SEM (cell line): Measurements from ENCODE around the gene ANAPC5.

GRCh38 chr12:120253353-120253848 lies 12.1 kb downstream of the PXN start:
- PRO-cap: no peak

DNA sequence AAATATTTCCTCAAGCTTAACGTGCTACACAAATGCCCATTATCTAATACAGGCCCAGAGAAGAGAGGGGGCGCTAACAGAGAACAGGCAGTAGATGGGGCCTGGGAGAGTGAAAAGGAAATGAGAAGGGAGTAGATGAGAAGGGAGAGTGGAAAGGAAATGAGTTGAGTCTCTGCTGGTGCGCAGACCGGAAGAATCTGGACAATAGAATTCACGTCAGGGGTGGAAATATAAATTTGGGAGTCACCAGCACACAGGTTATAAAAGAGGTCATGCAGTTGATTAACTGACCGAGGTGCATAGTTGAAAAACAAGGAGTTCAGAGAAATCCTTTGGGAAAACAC lies 10.7 kb downstream of the PXN start:
- PRO-cap: no peak

- PRO-cap: no peak
These were observed 1.2 kb downstream of the PXN start for GRCh38 chr12:120264064-120265075.

- PRO-cap: no peak
These were observed 6.8 kb downstream of the GATC start for GRCh38 chr12:120452947-120453482.

DNA sequence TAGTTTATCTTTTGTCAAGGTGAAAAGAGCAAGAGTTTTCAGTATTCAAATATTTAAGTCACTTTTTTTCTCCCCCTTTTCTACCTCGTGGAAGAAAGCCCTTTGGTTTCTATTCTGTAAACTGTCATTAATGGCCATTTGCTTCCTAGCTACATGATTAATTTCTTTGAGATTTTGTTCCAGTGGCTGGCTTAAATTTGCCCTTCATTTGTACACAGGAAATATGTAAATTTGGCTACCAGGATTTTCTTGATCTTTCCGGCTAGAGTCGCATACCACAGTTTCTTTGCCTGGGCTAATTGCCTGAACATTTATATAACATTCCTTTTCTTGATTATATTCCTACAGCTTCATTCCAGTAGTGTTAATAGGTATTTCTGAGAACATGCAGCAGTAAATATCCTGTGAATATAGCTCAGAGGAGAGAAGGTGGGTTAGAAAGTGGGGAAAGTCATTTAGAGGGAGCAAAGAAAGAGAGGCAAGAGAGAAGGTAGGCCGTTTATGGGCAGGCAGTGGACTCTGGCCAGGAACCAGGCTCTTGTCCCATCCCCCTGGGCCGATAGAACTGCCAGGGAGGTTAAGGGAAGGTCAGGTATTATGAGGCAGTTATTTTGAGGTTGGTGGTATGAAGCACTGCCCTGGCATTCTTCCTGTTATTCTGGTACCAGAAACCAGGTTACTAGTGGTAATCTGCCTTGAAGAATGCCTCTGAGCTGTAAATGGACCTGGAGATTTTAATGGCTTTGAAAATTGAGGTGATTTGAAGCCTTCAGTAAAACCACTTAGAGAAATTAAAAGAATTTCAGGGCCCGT lies 4.2 kb downstream of the RNF10 start:
- PRO-cap: no peak

GRCh38 chr12:120556654-120557671 lies 22.8 kb downstream of the RNF10 start:
- PRO-cap: no peak

GRCh38 chr12:120561249-120561762 lies 19.9 kb downstream of the POP5 start:
- PRO-cap: no peak

DNA sequence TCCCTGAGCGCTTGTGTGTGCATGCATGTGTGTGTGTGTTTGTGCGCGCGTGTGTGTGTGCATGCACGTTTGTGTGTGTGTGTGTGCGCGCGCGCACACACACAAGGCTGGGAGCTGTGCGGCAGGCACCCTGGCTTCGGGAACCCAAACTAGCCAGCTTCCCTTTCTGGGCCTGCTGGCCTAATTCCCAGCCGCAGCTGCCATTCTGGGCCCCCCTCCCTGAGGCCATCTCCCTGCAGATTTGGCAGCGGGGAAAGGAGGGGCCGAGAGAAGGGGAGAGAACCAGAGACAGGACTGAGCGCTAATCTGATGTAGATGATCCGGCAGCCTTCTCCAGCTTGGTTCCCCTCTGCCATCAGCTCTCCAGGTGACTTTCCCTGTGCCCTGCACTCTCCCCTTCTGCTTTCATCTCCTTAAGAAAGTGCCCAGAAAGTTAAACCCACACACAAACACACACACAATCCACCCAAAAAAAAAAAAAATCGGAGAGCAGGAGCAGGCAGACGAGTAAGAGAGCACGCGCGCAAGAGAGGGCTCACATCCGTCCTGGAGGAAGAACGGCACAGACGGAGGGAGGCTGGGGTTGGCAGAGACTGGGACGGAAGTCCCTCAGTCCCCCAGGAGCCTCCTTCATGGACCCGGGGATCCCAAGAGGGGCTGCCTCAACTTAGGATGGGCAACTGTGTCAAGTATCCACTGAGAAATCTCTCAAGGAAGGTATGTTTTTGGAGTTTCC lies 9.7 kb downstream of the CABP1 start:
- PRO-cap: no peak

DNA sequence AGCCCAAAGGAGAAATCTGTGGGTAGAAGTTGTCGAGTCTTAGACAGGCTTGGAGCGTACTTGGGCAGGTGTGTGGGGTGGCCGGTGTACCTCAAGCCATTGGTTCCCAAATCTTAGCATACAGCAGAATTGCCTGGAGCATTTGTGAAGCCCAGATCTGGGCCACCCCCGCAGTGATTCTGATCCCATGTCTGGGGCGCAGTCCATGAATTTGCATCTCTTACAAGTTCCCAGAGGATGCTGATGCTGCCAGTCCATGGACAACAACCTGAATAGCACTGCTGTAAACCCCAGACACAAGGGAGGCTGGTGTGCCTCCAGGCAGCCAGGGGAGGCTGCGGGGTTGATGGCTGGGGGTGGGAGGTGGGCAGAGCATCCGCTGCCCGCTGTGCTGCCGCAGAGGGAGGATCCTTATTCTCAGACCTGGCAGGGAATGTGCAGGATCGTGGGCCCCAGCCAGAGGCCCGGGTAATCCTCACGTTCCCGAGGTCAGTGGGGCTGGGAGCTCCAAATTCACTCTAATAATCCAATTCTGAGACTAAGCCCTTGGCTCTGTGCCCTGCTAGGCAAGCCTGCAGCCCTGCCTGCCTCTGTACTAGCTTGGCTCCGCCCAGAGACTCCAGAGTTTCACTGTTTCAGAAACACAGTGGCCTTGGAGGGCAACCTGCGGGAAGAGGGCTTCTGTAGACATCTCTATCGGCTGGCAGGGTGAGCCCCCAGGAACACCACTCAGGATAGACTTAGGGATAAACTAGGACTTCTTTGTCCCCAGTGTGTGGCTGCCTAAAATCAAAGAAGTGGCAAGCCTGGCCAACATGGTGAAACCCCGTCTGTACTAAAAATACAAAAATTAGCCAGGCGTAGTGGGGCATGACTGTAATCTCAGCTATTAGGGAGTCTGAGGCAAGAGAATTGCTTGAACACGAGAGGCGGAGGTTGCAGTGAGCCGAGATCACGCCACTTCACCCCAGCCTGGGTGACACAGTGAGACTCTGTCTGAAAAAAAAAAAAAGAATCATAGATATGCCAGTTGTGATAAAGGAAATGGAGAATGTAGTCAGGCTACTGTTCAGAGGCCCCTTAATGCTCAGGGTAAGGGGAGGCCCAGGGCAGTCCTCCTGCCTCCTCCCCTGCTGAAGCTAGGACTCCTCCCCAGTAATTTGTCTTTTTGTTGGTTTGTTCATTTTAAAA lies 17.8 kb upstream of the MLEC start:
- PRO-cap: bidirectional peak, plus-strand start at position 638 of the sequence, minus-strand start at position 540 of the sequence; bidirectional peak, plus-strand start at position 1,029 of the sequence, minus-strand start at position 837 of the sequence

DNA sequence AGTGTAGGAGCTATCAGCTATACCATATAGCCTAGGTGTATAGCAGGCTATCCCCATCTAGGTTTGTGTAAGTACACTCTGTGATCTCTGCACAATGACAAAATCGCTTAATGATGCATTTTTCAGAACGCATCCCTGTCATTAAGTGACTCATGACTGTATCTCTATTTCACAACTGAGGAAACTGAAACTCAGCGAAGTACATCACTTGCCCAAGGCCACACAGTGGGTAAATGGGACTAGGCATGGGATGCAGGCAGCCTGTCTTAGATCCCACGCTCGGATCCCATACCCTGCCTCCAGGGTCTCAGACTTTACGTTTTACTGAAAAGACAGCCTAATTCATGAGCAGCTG lies 2.5 kb upstream of the MLEC start:
- PRO-cap: unidirectional peak, plus-strand start at position 221 of the sequence

GRCh38 chr12:120693791-120694471 lies 7.0 kb downstream of the MLEC start:
- PRO-cap: no peak

GRCh38 chr12:120761218-120761998 lies 35.8 kb downstream of the ACADS start:
- PRO-cap: no peak

- PRO-cap: no peak
These were observed 41.6 kb downstream of the ACADS start for GRCh38 chr12:120766912-120767868.

- PRO-cap: unidirectional peak, plus-strand start at chr12:120903631; bidirectional peak, plus-strand start at chr12:120904137, minus-strand start at chr12:120904147
These were observed 640 bp downstream of the SPPL3 start for GRCh38 chr12:120903233-120904203.

- PRO-cap: bidirectional peak, plus-strand start at chr12:121352611, minus-strand start at chr12:121352440
These were observed at the start of gene ANAPC5 for GRCh38 chr12:121351741-121352983. Gene ANAPC5 (minus strand): TSS chr12:121352411.

DNA sequence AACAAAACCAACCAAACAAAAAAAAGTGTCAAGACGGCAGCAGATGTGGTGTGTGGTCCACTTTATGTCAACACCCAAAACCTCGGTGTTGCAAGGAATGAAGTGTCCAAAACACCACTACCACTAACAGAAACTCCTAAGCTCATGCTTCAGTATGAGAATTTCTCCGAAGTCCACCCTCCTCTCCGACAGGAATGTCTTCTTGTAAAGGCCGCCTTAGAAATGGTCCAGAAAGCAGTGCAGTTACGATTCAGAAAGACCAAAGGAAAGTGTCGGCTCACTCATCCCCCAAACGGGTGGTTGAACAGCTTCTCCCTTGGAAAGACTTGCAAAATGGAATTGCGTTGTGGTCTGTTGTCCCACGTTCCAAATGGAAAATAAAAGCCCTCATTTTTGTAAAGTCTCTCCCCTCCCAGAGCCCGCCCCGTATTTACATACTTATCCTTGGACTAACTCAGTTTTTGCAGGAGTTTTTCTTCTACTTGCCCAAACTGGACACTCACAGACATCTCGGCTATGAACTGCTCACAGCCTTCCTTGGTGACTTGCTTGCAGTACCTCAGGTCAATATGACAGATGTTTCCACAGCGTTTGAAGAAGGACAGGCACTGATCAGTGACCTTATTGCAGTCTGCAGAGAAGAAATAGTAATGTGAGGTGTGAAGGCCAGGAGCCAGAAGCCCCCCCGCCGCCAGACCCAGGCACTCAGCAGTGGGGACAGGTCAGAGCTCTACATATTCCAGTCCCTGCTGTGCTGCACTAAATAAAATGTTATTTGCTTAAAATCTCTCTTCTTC lies 30.1 kb downstream of the RNF34 start:
- PRO-cap: no peak

DNA sequence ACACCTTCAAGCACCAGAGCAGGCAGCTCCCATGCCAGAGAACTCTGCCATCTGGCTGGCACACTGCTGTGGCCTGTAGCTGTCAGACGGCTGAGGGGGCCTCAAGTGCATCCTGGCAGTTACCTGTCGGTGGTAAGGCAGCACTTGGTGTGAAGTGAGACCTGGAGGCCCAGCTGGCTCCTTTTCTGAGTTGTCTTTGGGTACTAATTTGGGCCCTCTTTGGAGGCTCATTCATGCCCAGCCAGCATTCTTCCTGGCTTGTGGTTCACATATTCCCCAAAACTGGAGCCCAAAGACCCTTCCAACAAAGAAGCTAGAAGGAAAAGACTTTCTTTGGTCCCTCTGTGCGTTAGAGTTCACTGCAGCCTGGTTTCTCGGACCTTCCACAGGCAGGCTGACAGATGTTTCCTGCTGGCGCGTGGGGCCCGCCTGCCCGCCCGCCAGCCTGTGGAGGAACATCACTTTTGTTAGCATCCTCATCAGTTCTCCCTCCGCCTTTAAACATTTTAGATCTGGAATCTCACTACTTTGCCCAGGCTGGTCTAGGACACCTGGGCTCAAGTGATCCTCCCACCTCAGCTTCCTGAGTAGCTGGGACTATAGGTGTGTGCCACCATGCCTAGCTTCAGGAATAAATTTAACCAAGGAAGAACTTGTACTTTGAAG lies 33.1 kb downstream of the RNF34 start:
- PRO-cap: no peak

DNA sequence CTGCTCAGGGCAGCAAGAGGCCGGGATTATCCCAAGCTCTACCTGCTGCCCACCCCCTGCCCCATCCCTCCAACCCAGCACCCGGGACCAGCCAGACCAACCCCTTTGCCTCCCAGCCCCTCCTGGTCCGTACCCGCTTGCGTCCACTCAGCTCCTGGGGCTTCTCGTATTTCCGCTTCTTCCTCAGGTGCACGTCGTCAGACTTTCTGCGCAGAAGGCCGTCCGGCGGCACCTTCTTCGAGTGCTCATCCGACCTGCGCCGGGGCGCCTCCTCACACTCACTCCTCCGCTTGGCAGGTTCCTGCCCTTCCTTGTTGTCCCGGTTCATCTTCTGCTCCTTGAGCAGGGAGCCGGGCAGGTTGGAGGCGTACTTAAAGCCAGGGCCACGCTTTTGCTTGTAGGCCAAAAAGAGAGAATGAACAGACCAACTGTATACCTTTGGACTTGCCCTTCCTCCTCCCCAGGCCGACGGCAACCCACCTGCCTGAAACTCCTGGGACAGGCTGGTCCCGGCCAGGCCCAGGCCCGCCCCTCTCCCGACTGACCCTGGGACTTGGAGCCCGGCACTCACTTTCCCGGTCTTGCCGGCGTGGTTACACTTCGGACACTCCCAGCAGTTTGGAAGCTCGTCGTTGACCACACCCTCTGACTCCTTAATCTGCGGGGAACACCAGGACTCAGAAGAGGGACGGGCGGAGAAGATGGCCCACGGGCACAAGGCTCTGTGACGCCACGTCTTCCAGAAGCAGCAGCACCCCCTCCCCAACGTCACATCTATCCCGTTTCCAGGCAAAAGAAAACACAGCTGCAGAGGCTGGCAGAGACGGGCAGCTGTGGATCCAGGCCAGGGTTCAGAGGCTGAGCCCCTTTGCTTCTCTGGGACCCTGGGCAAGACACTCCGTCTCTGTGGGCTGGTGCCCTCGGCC lies 44.2 kb downstream of the RNF34 start:
- PRO-cap: no peak

GRCh38 chr12:121530513-121531183 lies 50.2 kb downstream of the KDM2B start:
- PRO-cap: no peak

DNA sequence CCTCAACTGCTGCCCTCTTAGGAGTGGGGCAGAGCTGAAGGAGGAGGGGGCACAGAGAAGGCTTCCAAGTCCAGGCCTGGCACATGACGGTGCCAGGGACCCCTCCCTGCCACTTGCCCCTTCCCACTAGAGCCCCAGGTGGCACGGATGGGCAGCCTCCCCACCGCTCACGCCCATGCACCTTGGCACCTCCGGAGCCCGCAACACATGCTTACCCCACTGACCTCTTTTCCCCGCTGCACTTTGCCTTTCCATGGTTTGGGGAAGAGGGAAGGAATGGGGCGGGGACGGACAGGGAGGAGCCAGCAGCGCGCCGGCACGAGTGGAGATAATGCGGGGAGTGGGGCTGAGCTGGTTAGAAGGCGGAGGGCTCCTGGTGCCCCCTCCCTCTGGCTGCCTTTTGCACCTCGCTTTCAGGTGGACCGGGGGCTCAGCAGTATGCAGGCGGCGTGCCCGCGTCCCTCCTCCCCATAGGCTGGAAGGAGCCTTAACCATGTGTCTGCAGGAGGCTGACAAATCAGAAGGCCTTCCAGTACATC lies 45.0 kb downstream of the KDM2B start:
- PRO-cap: no peak